Peyer's patch (tissue), 4 donors: ENCODE measurements around the genes SLC43A3 and OR9Q2.

DNA sequence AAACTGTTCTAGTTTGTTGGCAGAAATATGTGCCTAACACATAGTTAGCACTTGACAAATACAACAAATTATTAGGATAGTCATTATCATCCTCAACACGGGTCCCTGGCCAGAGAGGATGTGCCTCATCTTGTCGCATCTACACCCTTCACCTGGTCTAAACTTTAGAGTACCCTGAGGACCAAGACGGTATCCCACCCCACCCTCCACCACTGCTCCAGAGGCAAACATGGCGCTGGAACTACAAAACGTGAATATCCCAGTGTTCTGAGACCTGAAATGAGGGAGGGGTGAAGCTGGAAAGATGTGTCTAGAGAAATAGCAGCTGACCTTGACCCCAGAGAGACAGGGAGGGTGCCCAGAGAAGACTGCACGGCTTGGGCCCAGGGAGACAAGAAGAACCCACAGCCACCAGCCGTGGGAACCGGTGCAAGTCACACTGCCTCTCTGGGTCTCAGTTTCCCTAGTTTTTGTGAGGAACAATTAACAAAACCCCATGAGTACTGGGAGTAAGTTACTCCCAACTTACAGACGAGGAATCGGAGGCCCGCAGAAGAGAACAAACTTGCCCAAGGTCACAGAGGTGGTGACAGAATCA is 19.4 kb downstream of the TNKS1BP1 start:
- PRO-cap: unidirectional peak, plus-strand start at position 340 of the sequence
- RAMPAGE, long total RNA, 4 experiments: no peak in any of the 4 experiments

- PRO-cap: no peak
- RAMPAGE, long total RNA, 4 experiments: start-site peak on the minus strand in 1 of 4 experiments, at chr11:57307353-57307743 at its widest, 9 reads per replicate
These were observed 17.5 kb downstream of the TNKS1BP1 start for GRCh38 chr11:57307225-57307721.

DNA sequence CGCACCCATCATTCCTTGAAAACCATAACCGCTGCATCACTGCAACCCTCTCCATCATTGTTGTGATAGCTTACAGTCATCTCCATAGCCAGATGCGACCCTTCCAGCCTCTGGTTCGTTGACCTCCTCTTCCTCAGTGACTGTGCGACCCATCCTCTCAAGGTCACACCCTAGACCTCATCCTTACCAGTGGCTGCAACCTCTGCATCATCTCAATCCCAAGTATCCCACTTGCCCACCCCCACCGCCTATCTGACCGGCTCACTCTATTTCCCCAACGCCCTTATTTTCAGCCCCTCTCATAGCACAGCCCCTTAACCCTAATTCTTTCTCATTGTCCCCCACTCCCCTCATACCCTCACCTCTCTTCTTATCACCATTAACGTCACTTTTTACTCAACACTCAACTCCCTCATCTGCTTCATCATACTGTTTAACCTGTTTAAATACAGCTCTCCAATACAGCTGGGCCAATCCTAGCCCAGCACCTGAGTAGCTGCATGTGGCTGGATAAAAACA is 9.7 kb downstream of the TNKS1BP1 start:
- PRO-cap: no peak
- RAMPAGE, long total RNA, 4 experiments: no peak in any of the 4 experiments

- PRO-cap: bidirectional peak, plus-strand start at chr11:57427219, minus-strand start at chr11:57427096
- RAMPAGE, long total RNA, 4 experiments: start-site peak on the minus strand in 3 of 4 experiments, at chr11:57427063-57427155 at its widest, 12 to 53 reads per replicate
These were observed at the start of gene SLC43A3 for GRCh38 chr11:57426369-57427336. Gene SLC43A3 (minus strand): TSS chr11:57427121.

- PRO-cap: no peak
- RAMPAGE, long total RNA, 4 experiments: no peak in any of the 4 experiments
These were observed 3.1 kb upstream of the RTN4RL2 start for GRCh38 chr11:57457175-57457673.

GRCh38 chr11:57476075-57476810 is 15.9 kb downstream of the RTN4RL2 start:
- PRO-cap: no peak
- RAMPAGE, long total RNA, 4 experiments: no peak in any of the 4 experiments

- PRO-cap: no peak
- RAMPAGE, long total RNA, 4 experiments: no peak in any of the 4 experiments
These were observed 18.0 kb downstream of the SLC43A1 start for GRCh38 chr11:57497252-57498210.

GRCh38 chr11:57513035-57513707 is 2.3 kb downstream of the SLC43A1 start:
- PRO-cap: no peak
- RAMPAGE, long total RNA, 4 experiments: no peak in any of the 4 experiments

DNA sequence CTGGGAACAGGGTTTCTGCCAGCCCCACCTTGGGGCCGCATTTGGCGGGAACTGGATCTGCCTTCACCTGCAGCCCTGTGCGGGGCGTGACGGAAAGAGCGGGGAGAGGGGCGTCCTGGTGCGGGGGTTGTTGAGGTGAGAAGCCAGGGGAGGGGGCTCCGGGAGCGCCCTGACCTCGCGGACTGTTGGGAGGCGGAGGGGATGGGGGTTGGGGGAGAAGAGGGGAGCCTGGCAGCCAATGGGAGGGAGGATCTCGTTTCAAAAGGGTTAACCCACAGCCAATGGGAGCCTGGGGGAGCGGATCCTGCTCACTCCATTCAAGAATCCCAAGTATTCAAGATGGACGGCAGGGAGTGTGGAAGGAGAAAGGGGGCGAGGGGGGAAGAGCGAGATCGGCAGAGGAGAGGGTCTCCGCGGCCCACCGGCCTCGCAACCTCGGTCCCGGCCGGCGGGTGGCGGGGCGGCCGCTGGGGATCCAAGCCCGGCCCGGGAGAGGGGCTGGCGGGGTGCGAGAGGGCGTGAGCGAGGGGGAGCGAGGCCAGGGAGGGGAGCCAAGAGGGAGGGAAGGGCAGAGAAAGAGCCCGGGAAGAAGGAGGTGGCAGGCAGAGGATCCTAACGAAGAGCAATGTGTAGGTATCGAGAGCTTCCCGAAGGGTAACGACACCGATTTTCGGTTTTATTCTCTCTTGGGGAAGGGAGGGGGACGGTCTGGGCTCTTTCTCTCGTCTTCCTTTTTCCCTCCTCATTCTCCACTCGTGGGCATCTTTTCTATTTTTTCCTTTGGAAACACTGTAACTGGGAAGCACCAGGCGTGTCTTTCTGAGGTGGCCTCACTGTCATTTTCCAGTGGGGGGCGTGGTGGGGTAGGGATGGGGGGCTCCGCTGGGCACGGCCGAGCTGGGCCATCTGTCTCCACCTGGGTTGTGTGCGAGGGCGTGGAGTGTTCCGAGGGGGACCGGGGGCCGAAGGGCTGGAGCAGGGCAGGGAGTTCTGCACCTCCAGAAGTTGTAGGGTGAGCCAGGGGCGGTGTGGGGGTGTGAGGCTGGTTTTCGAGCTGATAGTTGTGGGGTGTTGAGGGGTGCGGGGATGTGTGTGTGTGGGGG is 11.3 kb downstream of the YPEL4 start:
- PRO-cap: bidirectional peak, plus-strand start at position 333 of the sequence, minus-strand start at position 184 of the sequence
- RAMPAGE, long total RNA, 4 experiments: no peak in any of the 4 experiments

- PRO-cap: no peak
- RAMPAGE, long total RNA, 4 experiments: no peak in any of the 4 experiments
These were observed 428 bp downstream of the CLP1 start for GRCh38 chr11:57658019-57658361.

DNA sequence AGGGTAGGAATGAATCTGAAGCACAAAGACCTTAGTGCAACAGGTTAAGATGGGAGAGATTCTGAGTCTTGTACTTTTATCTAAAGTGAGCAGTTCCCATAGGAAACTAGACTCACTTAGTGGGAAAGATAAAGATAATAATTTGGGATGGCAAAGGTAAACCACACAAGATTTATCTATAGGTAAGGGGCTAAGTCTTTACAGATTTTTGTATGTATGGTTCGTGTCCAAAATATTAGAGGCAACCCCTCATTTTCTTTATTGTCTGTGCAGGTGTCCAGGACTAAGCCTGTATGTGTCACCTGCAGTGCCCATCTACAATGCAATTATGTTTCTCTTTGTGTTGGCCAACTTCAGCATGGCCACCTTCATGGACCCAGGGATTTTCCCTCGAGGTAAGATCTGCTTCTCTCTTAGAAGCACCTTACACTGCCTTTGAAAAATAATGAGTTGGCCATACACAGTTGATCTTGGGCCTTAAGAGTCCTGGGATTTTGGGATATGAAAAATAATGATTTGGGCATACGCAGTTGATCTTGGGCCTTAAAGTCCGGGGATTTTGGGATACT is 14.3 kb downstream of the ZDHHC5 start:
- PRO-cap: no peak
- RAMPAGE, long total RNA, 4 experiments: no peak in any of the 4 experiments

GRCh38 chr11:57693637-57693983 is 18.4 kb downstream of the MED19 start:
- PRO-cap: unidirectional peak, minus-strand start at chr11:57693771
- RAMPAGE, long total RNA, 4 experiments: no peak in any of the 4 experiments

DNA sequence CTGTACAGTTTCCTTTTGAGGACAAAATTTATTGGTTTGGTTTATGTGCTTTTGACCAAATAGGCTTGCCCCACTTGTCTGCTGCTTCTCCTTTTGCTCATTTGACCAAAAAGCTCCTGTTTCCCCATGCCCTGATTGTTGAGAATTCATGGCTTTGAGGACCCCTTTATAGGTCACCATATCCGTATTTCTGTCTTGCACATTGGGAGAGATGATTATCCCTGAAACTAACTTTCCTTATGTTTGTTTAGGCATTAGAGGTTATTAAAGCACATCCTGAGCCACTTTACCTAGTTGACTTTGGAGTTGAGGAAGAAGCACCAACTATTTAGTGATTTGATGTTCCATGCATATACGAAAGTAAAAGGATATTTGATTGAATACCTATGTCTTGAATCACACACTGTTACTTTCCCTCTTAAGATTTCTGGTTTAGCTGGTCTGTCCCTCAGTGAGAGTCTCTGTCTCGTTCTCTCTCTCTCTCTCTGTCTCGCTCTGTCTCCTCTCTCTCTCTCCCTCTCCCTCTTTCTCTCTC is 10.8 kb downstream of the CTNND1 start:
- PRO-cap: unidirectional peak, plus-strand start at position 293 of the sequence
- RAMPAGE, long total RNA, 4 experiments: no peak in any of the 4 experiments

GRCh38 chr11:58188735-58189207 is at the start of gene OR9Q2:
Gene OR9Q2 (plus strand): TSS chr11:58189070.
- PRO-cap: no peak
- RAMPAGE, long total RNA, 4 experiments: no peak in any of the 4 experiments

GRCh38 chr11:58622334-58622537 is 229 bp upstream of the CNTF start:
- PRO-cap: no peak
- RAMPAGE, long total RNA, 4 experiments: no peak in any of the 4 experiments

- PRO-cap: no peak
- RAMPAGE, long total RNA, 4 experiments: no peak in any of the 4 experiments
These were observed 1.8 kb downstream of the GLYAT start for GRCh38 chr11:58729943-58730296.

DNA sequence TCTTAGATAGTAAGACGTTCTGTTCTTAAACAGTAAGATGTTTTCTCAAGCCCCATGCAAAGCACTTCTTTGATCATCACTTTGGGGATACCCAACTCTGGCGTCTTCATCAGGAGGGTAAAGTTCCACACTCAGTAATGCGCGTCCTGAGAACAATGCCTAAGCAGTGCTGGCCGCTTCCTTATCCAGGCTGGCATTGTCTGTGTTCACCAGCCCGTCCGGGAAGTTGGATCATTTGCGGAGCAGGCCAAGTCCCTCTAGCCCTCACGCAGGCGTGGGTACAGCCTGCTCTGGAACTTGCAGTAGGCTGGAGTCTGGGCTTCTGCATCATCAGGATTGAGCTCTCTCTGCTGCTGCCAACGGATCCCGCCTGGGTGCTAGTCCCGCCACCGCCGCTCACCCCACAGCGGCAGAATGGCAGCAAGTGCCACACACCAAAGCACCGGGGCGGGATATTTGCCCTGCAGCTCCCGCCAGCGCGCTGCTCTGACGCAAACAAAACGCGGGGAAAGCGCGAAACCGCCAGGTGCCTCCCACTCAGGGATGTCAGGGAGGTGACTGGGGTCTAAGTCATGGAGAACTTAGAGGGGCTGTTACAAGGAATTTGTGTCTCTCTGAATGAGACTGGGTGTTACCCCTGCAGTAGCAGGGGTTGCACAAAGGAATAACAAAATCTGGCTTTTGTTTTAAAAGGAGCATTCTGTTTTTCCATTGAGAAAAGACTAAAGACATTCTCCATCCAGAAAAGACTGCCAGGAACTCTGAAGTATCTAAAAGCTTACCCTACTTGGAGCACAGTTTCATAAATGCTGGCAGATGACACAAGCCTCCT is 29.1 kb downstream of the GLYATL1 start:
- PRO-cap: no peak
- RAMPAGE, long total RNA, 4 experiments: no peak in any of the 4 experiments

GRCh38 chr11:59223562-59224118 is 10.9 kb upstream of the MPEG1 start:
- PRO-cap: no peak
- RAMPAGE, long total RNA, 4 experiments: no peak in any of the 4 experiments

GRCh38 chr11:59254191-59254667 is 41.5 kb upstream of the MPEG1 start:
- PRO-cap: no peak
- RAMPAGE, long total RNA, 4 experiments: no peak in any of the 4 experiments

DNA sequence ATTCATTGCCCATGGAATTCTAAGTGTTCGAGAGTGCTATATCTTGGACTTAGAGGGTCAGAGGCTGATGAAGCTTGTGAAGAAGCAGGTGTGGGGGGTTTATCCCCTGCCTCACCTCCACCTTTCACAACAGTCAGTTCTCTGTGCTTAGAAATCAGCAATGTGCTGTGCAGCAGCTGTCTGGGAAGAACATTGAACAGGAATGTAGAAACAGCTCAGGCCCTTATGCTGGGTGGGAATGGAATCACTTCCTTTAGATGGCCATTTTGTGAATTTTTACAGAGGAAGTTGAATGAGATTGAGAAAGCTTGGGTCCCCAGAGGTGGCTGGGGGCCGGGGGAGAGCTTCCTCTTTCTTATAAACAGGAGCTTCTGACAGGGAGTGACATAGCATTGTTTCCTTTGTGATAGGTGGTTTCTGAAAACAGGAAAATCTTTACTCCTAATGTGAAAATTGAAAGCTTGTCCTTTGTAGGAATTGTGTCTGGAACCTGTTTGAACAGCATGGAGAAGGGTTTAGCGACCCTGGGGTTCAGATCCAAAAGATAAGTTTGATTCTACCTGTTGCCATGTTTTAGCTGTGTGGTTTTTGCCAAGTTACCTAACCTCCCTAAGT is 17.0 kb downstream of the STX3 start:
- PRO-cap: no peak
- RAMPAGE, long total RNA, 4 experiments: no peak in any of the 4 experiments